Thoracic aorta (tissue), 1 donor: ENCODE results near the gene MUC13.

DNA sequence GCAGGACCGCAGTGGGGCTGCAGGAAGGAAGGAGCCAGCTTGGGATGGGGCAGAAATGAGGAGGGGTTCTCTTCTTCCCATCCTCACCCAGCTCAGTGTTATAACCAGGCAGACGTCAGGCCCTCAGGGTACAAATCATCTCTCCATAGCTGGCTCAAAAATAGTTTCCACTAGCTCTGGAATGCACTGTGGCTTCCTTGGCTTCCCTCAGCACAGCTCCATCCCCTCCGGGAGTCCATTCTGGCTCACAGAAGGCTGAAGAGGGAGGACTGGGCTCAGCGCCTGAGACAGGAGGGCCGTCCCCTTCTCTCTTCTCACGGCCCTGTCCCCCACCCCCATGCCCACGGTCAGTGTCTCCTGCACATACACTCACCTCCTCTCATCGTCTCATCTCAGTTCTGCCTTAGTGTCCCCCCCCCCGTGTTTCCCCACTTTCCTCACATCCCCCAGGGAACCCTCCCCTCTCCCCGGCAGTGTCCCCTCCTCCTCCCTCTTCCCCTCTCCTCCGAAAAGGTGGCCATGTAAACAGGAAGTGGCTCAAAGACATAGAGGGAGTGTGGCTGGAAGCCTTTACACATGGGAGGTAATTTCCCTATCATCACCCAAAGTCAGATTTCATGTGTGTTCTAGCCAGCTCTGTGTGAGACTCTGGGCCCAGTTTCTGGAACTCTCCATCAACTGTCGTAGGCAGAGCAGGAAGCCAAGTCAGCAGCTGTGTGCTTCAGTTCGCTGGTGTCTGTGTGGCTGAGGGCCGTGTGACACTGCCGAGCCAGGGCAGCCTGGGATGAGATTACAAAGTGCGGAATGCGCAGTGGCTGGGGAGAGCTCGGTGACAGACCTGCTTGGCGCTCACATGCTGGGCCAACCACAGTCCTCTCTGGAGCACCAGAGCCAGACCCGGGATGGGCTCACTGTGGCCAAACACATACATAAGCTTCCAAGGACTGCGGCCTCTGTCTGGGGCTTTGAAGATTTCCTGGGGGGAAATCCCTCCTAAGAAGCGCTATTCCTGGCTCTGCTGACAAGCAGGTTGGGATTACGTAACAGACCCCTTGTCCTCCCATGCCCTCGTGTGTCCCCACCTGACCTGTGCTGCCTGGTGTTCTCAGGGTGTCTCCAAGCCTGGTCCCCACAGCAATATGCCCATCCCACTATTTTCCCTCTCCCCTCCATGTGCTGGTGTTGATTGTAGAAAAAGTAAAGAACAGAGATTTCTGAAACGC is 50.5 kb downstream of the UMPS start:
- RAMPAGE, long total RNA, result no peak

DNA sequence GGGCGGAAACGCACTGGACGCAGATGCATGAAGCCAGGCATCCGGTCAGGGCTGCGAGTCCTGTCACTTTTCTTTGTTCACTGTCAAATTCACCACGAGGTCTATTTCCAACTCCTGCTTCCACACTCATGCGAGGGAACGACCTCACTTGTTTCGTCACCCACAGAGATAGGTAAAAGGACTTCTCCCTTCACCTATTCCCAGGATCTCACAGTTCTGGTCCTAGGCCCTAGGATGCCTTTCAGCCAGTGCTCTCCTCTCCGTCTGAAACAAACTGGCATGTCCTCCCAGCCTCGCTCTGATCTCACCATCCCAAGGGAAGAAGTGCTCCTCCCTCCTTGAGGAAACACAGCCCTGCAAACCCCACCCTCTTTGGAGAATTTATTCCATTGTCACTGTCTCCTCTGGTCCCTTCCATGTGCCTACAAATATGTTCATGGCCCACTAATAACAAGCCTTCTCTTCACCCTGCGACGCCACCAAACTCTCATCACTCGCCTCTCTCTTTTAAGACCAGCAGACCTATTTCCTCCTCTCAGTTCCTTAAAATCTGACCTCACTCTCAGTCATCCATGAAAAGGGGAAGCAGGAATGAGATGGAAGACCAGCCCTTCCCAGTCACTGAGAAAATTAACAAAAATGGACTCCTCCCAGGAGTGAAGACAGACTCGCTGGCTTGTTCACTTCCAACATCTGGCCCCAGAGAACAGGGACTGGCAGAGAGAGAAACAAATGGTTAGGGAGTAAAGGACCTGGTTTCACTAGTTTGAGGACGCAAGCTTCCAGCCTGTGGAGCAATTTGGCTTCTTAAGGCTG is 57.6 kb downstream of the ITGB5 start:
- RAMPAGE, long total RNA, result no peak

DNA sequence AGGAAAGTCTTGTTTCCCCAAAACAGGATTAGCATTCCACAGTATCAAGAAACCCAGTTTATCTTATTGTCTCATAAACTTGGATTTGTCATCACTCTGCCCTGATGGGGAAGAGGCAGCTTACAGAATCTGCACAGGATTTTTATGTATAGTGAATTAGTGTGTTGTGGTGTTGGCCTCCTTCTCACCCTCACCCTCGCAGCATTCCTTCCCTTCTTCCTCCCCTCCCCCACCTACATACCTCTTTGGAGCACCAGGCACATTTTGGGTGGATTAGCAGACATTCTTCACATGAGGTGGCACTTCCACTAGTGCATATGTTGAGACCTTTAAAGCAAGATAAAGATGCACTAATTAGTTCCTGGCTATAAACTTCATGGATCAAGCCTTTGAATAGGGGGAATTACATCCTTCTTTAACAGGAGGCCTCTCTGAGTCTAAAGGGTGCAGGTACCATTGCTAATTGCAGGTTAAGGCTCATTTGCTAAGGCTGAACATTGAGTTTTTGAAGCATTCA is 13.9 kb downstream of the ITGB5 start:
- RAMPAGE, long total RNA, result no peak

DNA sequence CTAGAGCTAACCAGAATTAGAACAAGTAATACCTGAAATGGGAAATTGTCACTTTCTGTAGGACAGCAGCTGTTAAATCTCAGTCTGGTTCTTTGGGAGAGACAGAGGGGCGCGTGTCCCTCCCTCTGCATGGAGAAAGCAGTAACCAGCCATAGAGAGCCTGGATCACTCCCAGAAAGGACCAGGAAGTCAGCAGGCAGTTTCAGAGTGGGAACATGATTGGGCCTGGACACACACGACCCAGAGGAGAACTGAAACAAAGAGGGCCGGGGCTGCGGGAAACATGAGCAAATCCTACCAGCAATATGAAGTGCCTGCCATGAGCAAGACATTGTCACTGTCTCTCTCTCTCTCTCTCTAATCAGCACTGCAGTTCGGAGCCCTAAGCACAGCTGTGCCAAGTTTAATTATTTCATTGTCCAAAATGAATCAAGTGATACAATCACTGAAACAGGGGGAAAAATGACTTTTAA is 17.7 kb downstream of the MUC13 start:
- RAMPAGE, long total RNA, result no peak

- RAMPAGE, long total RNA, result no peak
Observed at GRCh38 chr3:124934642-124935153, at the start of gene MUC13. Gene MUC13 (minus strand): TSS chr3:124934751.

GRCh38 chr3:125003226-125004132 is 52.3 kb downstream of the HEG1 start:
- RAMPAGE, long total RNA, result no peak

- RAMPAGE, long total RNA, result no peak
Observed at GRCh38 chr3:125057114-125057590, 1.4 kb upstream of the HEG1 start.

DNA sequence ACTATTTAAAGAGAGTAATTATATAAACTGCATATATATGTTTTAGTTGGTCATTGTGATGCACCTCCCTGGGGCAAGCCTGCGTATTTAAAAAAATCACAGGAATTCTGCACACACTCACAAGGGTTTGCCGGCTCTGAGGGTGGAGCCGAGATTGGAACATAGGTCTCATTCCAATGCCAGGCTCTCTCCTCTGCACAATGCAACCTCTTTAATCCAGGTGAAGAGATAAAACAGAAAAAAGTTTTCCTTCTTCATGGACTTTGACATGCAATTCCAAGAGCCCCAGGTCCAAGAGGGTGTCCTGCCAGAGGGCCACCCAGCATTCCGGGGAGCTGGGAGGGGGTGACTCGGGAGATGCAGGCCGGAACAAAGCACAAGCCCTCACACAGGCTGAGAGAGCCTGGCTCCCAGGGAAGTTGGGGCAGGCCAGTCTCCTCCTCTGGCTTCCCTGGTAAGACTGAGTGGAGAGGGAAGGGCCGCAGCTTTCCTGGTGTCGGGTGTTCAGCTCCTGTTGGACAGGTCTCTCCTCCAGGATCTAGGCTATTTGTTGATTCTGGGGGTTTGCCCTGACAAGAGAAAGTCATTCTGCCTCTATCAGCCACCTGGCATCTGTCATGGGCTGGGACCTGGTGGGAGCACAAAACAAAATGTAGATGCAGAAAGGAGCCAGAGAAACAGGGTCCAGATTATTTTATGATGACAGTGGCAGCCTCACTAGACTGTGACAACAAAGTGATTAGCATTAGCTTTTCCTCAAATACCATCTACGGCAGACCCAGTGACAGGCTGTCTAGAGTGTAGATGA is 6.8 kb upstream of the SLC12A8 start:
- RAMPAGE, long total RNA, result no peak

DNA sequence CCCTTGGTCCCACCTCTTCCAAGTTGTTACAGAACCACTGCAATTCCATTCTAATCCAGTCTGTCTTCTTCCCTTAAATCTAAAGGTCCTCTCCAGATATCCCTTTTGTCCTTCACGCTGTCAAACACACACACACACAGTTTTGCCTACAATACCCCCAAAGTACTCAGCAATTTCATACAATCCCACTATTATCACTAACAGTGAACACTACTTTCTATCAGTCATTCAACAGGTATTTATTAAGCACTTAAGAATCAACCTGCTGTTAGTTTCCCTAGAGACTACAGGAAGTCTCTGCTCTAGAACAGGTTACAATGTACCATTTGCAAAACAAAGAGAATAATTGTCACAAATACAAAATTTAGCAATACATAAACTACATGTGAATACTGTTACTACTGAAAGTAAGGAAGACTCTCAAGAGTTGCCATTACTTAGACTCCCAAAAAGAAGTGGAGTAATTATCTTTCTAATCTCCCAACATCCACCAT is 4.9 kb downstream of the ZNF148 start:
- RAMPAGE, long total RNA, result no peak

GRCh38 chr3:125799145-125799797 is 169.7 kb upstream of the ROPN1B start:
- RAMPAGE, long total RNA, result no peak

DNA sequence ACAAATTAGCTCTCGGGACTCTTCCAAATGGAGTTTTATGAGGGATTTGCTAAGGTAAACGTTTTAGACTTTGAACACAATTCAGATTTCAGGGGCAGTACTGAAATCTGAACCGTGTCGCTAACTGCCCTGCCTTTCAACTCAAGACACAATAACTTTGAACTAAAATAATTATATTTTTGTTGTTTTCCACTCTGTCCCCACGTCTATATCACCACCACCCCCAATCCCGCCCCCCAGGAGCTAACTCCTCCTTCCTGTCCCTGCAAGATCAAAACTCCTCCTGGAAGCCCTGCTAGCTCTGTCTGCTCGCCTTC is 54.1 kb upstream of the ROPN1B start:
- RAMPAGE, long total RNA, result no peak

DNA sequence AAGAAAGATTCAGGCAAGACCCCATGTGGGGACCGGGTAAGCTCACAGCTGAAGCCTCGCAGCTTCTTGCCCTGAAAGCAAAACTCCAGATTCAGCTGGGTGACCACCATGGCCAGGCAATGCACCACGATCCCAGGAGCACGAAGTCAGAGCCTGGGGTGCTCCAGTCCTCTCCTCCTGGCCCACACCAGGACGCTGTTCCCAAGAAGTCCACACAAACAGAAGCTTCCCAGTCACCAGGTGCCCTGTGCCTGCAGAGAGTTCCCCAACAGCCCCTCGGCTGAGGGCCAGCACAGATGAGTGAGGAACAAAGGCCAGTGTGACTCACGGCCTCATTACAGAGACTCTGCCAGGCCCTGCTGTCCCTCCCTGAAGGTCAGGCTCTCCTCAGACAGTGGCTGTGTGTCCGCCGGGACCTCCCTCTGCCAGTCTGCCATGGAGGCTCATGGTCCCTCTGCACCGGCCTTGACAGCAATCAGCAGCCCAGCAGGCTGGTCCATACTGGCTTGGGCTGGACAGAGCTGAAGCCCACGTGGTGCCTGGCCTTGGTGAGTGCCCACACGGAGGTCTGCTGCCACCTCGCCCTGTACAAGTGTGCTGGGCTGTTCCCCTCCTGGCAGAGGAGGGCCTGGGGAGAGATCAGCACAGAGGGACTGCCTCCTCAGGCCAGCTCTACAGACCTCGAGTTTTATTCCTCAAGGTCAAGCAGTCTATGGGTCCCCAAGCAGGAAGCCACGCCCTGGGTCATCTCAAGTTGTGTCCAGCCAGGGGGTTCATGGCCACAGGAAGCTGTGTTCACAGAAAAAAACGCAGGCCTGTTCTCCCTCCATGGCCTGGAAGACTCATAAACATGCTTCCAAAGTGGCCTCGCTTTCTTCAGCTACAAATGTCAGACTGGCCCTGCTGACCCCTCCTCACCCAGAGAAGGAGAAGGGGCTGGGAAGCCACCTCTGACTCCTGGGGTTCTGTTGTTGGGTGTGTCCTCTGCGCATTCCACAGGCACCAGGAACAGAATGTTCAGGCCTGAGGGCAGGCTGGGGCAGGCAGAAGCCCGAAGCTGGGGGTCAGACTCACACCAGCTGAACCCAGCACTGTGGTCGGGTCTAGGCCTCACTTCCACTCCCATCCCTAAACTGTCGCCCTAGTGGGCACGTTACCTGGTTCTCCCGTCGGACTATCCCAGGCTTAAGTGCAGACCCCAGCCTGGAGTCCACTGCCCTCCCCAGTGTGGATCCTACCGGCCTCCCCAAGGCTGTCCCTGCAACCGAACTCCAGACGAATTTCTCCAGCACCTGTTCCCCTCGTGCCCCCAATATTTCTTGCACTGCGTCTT is 27.0 kb downstream of the SLC41A3 start:
- RAMPAGE, long total RNA, result no peak

DNA sequence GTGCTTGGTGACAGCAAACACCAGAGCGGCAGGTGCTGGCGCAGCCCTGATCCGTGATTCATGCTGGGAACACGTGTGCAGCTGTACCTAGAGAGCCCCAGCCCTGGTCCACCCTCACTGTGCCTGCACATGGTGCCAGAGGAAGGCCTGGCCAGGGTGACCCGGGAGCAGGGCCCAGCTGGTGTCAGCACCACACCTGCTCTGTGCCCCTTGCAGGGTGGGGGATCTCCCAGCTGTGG is 2.1 kb downstream of the SLC41A3 start:
- RAMPAGE, long total RNA, result no peak

DNA sequence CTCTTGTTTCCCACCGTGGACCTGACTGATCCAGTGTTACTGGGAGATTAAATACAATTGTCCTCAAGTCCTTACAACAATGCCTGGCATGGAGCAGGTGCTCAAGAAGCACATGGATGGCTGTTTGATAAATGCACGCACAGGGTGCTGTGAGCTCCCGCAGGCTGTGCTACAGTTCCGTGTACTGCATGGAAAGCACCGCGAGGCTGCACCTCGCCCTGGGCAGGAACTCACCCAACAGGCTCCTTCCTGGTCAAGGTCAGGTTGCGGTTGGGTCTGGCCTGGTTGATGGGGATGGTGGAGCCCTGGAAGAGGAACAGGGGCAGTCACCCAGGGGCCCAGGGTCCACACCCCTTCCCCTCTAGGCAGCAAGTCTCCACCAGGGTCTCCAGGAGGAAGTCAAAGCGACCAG is 46.1 kb upstream of the SLC41A3 start:
- RAMPAGE, long total RNA, result no peak

GRCh38 chr3:126212806-126214094 is 32.9 kb upstream of the ALDH1L1 start:
- RAMPAGE, long total RNA, result no peak

DNA sequence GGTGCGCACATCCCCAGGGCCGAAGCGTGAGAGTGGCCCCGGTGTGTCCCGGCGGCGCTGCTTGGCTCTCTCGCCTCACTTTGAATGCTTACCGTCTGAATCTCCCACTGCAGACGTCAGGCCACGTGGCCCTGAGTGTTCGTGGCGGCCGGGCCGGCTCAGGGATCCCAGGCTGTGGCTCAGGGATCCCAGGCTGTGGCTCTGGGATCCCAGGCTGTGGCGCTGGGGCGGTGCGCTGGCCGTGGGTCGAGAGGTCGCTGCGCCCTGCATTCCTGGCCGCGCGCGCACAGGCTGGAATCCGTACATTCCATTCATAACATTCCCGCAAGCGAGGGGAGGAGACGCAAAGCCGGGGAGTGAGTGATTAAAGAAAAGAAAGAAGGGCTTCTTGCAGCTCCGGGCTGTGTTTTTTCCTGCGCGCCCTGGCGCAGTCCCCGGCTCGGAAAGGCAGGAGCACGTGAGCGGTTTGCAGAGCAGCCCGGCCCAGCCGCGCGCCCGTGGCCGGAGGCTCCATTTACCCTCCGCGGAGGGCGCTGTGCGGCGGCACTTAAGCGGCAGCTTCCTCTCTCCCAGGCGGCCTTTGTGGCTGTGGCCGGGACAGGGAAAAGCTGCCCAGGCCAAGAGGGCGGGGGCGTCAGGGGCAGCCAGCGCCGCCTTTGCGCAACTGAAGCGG is 87.0 kb upstream of the ALDH1L1 start:
- RAMPAGE, long total RNA, result no peak

DNA sequence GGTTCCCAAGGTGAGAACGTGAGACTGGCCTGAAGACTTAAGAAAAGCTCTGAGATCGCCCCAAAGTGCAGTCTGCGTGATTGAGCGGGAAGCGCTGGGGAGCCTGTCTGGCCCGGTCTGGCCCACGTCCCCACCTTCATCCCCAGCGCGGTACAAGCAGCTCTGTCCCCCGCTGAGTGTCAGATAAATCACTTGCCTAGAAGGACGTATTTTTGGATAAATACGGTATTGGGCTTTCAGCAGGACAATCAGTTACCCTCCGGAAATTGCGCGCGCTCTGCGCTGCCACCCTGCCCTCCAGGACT is 485 bp upstream of the KLF15 start:
- RAMPAGE, long total RNA, result no peak

GRCh38 chr3:126395048-126395316 is 273 bp downstream of the CFAP100 start:
- RAMPAGE, long total RNA, result no peak

GRCh38 chr3:126440842-126441408 is 34.8 kb downstream of the ZXDC start:
- RAMPAGE, long total RNA, result no peak

GRCh38 chr3:126601321-126601726 is 42.6 kb upstream of the C3orf22 start:
- RAMPAGE, long total RNA, result no peak